Neutrophil (primary cell): ENCODE measurements around a stretch of chr2.

DNA sequence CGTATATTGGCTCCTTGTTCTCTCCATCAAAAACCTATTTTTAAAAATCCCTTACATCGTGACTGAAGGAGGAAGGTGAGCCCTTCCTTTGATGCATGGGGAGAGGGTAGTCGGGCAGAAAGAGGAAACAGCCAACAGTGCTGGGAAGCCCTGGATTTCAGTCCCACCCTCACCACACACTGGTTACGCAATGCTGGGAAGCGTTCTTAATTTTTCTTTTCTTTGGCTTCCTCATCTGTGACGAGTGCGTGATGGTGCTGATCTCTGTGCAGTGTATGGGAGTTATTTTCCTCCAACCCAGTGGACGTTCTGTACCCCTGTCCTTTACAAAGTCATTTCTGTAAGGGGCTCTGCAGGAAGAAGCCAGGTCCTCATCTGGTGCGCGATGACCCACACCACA, 4.0 kb downstream of the COLEC11 start:
- PRO-cap, result no peak

DNA sequence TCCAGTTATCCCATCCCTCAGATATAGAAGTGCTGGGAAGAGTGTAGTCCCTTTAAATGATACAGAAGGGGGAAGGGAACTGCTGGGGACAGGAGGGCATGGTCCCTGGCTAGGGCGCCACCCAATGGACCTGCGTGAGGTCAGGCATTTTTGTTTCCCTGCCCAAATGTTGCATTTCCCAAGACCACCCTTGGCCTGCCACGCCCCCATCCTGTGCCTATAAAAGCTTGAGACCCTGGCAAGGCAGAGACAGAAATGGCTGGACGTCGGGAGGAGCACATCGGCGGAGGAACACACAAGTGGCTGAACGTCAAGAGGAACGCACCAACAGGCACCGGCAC, 35.8 kb downstream of the DCDC2C start:
- PRO-cap, result no peak

- PRO-cap, result no peak
These were observed 208.8 kb downstream of the DCDC2C start for GRCh38 chr2:3912240-3912512.

DNA sequence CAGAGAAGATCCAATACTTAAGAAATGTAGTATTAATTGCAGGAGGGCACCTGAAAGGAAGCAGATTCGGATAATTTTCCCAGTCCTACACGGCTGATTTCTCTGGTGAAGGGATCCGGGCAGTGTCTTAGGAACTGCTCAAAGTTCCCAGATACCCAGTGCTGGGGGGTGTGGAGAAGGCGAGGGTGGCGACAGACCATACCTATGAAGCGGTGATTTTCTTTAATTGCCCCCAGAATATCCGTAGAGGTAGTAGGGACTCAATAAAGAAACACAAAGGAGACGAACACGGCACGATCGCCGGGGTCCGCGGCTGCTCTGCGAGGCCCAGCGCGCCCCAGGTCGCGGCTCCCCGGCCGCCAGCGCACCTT, 1.4 kb upstream of the SOX11 start:
- PRO-cap, result no peak

DNA sequence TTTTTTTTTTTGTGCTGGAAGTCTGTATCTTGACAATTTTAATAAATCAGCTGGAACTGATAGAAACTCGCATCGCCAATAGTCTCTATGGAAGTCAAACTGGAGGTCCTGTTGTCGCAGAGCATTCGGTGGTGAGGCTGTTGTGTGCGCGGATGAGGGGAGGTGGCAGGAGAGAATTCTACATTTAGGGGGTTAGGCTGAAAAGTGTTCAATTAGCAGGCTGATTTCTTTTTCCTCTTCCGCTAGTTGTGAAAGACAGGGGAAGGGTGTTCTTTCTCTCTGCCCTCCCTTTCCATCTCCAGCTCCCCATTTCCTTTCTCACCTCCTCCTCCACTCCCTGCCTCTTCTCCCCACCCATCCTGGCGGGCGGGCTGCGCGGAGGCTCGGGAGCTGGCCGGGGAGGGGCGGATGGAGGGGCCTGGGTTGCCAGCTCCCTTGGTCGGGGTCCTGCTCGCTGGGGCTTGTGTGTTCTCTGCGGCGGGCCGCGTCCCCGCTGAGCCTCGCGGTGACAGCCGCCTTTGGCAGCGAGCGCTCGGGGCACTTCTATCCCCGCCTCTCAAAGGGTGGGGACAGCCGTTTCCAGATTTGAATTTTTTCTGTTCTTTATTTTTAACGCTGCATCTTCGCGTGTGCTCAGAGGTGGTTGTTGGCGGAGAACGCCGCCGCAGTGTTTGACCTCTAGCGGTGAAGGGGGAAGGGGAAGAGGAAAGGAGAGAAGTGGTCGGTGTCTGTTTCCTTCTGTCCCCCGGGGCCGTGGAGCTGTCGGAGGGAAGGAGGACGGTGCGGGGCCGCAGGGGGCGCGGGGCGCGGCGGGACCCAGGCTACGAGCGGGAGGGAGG, 3.6 kb downstream of the SOX11 start:
- PRO-cap, result no peak

- PRO-cap, result no peak
These were observed 5.1 kb downstream of the SOX11 start for GRCh38 chr2:5696935-5698033.

DNA sequence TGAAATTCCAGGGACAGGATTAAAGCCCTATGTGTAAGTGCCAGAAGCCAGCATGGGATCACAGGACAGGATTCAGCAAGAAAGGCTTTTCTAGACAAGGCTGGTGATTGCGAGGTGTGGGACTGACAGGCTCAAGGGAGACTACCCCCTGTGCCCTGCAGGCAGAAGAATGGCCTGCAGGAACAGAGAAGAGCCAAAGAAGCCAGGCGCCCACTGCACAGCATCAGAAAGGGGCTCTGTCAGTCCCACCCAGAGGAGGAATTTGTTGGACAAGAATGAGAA, 389.5 kb downstream of the CMPK2 start:
- PRO-cap, result no peak

GRCh38 chr2:6650147-6650934, 215.4 kb downstream of the CMPK2 start:
- PRO-cap, result no peak

DNA sequence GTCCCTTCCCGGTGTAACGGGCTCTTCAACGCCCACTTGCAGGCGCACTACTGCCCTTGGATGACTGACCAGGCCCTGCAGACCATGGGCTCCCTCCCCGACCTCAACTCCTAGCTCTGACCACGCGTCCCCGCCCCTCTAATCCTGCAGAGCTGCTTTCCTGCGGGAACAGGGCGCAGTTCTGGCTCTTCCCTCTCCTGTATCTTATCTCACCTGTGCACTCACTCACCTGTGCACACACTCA, 380 bp upstream of the CMPK2 start:
- PRO-cap, result no peak

GRCh38 chr2:6867163-6867508, 1.4 kb upstream of the CMPK2 start:
- PRO-cap, result no peak

DNA sequence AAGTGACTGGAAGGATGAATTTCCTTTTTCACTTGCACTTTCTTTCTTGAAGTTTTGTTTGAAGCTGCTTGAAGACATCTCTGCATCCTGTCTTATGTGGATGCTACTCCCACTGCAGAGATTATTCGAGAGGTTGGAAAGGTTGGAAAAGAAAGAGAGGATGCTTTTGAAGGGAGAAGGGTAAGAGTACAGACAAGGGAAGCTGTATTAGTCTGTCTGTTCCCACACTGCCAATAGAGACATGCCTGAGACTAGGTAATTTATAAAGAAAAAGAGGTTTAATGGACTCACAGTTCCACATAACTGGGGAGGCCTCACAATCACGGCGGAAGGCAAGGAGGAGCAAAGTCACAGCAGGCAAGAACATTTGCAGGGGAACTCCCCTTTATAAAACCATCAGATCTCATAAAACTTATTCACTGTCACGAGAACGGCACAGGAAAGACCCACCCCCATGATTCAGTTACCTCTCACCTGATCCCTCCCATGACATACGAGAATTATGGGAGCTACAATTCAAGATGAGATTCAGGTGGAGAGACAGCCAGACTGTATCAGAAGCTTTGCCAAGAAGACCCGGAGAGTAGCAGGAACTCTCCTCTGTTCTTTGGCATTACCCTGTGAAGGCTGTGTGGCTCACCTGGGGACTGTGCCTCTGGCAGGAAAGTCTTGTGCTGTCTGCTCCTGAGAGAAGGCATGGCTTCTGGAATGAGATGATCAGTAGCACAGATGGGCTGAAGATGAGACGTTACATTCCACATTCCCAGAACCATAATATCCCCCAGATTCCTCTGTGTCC, 3.5 kb upstream of the RNF144A start:
- PRO-cap, result no peak

- PRO-cap, result no peak
These were observed 647 bp downstream of the RNF144A start for GRCh38 chr2:6917727-6918390.

GRCh38 chr2:6992106-6992503, 74.9 kb downstream of the RNF144A start:
- PRO-cap, result no peak

DNA sequence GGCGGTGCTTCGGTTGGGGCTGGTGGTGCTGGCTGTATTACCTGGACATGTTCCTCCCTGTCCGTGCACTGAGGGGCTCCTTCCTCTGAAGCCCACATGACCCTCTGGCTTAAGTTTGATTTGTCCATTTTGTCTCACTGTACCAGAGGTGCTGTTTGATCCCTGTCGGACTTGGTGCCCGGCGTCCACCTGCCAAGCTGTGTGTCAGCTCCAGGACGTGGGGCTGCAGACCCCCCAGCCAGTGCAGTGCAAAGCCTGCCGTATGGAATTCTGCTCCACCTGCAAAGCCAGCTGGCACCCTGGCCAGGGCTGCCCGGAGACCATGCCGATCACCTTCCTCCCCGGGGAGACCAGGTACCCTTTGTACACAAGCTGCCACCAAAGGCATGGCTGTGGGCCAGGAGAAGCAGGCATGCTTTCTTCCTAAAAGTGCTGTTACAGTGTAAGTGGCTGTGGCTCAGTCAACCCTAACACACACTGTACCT, 103.2 kb downstream of the RNF144A start:
- PRO-cap, result no peak

DNA sequence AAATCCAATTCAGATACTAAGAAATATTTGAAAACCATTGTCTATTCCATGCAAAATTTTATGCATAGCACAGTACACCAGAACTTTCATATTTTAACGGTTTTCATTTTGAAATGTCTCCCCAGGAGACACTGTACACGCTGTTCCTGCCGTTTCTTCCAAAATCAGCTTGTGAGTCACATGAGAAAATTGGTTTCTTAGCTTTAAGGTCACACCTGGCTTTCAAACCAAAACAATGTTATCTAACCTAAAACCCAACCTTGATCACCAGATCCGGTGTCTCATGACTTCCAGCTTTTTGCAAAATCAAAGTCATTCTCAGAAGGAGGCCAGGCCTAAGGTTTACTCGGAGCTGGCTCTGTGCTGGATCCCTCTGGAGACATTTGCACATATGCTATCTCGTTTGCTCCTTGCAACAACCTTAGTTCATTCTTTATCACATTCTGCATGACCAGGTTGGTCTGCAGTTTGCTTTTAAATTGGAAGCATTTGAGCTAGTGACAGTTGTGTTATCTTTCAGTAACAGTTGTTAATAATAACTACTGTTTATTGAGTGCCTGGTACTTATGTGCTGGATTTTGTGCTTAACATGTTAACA, 105.3 kb downstream of the RNF144A start:
- PRO-cap, result no peak

DNA sequence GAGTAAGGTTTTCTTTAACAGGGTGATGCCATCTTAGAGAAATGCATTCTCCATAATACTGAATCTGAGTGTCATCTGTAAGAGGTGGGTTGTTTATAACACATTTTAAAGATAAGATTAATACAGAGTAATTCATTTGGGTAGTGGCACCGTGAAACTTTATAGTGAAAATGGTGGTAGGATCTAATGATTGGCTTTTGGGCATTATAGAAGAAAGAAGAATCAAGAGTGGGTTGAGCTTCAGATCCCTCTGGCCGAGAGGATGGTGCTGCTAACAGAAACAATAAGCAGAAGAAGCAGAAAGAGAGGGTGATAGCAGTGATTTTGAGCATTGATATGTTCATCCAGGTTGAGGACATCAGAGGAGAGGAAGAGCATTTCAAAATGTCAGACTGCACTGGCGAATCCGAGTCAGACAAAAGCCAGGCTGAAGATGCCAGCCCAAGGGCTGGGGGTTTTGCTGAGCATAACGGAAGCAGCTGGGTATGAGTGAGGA, 151.0 kb downstream of the RNF144A start:
- PRO-cap, result no peak

DNA sequence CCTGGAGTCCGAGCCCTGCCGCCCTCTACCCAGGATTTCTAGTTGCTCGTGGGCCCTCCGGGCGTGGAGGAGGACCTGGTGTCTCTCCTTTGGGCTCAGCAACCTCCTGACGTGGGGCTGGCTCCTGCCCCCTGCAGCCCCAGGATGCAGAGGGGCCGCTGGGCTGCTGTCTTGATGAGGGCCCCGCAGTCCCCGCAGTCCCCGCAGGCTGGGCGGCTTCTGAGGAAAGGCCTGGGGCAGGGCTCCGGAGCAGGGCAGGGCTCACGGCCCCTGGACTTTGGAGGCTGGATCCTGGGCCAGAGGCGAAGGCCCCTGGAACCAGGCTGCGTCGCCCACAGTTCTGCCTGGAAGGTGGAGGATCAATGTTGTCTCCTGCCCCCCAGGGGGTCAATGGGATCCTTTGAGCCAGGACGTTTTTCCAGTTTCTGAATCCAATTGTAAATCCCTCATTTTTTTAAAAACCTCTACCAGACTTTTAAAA, 172.9 kb downstream of the RNF144A start:
- PRO-cap, result no peak

- PRO-cap, result no peak
These were observed 513.2 kb downstream of the RNF144A start for GRCh38 chr2:7430340-7430900.

DNA sequence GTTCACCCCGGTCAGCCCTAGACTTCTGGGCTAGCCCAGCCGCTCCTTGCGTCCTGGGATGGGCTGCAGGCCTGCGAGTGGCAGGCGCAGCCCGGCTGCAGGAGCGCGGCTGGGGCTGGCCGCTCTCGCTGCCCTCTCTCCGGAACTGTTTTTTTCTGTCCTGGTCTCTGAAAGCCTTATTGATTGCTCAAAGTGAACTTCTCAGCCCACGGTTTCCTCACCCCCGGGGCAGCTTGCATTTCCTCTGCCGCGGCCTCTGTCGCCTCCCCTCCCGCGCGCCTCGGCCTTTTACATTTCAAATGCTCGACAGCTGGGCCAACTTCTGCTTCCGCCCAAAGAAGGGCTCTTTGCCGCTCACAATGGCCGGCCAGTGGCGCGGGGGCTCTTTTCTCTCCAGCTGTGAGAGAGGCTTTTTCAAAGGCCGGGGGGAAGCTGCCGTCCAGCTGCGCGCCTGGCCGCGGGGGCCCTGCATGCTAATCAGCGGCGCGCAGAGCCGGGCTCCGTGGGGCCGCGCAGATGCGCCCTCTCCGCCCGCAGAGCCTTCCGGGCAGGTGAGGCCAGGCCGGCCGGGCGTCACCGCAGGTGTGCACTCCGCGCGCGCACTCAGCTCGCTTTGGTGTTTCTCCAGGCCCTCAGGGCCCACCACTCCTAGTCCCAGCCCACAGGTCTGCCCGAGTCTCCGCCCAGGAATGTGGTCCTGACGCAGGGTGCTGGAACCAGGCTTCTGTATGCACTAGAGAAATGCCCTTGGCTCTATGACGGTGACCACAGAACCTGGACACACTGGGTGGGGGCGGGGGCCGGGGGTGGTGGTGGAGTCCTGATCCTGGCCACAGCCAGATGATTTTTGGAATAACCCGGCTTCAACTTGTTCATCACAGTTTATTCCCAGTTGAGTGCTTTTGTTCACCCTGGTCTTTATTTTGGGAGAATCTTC, 514.0 kb downstream of the RNF144A start:
- PRO-cap, result no peak

GRCh38 chr2:7773321-7773746, 856.1 kb downstream of the RNF144A start:
- PRO-cap, result no peak